Bronchial epithelial cell (primary cell): ENCODE measurements around a stretch of chr18.

GRCh38 chr18:79924536-79925732 is 26.5 kb downstream of the SLC66A2 start:
- RRBS, 2 experiments: no CpG with 5 or more reads among the region's 28 CpGs

- RRBS, 2 experiments: no CpG with 5 or more reads among the region's 29 CpGs
These were observed 10.0 kb downstream of the SLC66A2 start for GRCh38 chr18:79941102-79942265.

GRCh38 chr18:80135810-80136898 is 27.1 kb downstream of the ADNP2 start:
- RRBS, 2 experiments: no CpG with 5 or more reads among the region's 18 CpGs